ENCODE data around the genes BEND6, KIAA1586 and PHF3.

DNA sequence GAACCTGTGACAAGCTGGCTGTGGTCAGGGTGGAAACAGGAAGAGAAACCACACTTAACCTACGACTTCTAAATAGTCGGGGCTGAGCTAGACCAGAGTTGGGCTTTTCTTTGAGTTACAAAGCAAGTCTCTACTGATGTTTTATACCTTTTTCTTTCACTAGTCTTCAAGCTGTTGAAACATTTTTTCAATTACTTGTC is 18.1 kb downstream of the KLHL31 start:
- PRO-cap, 4 experiments, result no peak in any of the 4 experiments
- RAMPAGE, long total RNA, 2 experiments, result no peak in any of the 2 experiments

DNA sequence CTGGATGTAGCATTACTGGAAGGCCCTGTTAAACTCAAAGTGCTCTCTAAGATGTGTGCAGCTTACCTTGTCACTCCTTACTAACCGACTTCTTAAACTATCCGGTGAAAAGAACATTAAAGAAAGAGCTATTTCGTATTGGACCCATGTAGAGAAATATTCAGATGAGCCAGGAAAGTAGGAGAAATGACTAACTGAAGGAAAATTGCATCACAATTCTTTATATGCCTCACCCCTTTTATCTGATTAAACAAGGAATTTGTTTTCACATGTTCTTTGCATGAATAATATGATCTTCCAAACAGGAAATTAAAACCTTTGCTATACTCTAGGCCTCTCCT is 42.0 kb upstream of the LRRC1 start:
- PRO-cap, 4 experiments, result no peak in any of the 4 experiments
- RAMPAGE, long total RNA, 2 experiments, result no peak in any of the 2 experiments

DNA sequence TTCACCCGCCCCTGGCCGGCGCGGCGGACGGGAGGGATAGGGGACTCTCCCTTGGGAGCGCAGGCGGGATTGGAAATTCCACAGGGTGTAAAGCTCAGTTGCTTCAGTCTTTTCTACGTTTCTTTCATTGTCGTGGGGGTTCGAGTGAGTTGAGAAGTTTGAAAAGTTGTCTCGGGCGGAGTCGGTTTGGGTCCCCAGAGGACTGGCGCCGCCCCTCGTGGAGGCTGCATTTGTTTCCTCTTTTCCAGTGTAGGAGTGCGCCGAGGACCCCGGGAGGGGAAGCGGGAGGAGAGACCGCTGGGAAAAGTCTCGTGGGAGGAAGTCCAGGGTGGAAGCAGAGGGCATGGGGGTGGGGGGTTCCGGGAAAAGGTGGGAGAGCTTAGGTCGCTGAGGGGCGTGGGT is 354 bp downstream of the FAM83B start:
- PRO-cap, 4 experiments, result no peak in any of the 4 experiments
- RAMPAGE, long total RNA, 2 experiments, result no peak in any of the 2 experiments

DNA sequence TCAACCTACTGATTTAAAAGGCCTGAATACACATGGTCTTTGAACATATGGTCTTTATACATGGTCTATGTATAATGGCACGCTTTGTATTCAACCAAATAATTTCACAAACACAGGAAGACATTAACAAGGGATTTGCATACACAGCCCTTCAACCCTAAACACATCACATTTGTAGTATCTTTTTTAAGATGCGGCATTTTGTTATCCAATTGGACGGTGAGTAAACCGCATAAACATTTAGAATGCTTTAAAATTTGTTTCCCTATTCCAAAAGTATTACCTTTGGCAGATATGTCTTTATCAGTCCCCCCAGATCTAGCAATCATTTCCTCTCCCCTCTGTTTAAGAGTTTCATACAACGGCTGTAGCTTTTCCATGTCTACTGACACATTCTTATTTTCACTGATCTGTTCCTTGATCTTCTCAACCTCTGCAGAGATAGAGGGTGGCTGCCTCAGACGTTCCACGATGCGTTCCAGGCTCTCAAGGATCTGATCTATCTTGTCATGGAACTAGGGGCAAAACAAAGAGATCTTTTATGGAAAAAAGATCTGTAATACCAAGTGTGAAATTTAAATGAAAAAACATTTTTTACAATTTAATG is 262.1 kb upstream of the COL21A1 start:
- PRO-cap, 4 experiments, result peak in 3 of 4 experiments; most common minus-strand start position 491 of the sequence (in 3)
- RAMPAGE, long total RNA, 2 experiments, result no peak in any of the 2 experiments

GRCh38 chr6:56550327-56550717 is 302.9 kb upstream of the COL21A1 start:
- PRO-cap, 4 experiments, result peak in 1 of 4 experiments; most common plus-strand start chr6:56550566 (in 1)
- RAMPAGE, long total RNA, 2 experiments, result no peak in any of the 2 experiments

GRCh38 chr6:56598371-56598776 is 351.0 kb upstream of the COL21A1 start:
- PRO-cap, 4 experiments, result no peak in any of the 4 experiments
- RAMPAGE, long total RNA, 2 experiments, result no peak in any of the 2 experiments

DNA sequence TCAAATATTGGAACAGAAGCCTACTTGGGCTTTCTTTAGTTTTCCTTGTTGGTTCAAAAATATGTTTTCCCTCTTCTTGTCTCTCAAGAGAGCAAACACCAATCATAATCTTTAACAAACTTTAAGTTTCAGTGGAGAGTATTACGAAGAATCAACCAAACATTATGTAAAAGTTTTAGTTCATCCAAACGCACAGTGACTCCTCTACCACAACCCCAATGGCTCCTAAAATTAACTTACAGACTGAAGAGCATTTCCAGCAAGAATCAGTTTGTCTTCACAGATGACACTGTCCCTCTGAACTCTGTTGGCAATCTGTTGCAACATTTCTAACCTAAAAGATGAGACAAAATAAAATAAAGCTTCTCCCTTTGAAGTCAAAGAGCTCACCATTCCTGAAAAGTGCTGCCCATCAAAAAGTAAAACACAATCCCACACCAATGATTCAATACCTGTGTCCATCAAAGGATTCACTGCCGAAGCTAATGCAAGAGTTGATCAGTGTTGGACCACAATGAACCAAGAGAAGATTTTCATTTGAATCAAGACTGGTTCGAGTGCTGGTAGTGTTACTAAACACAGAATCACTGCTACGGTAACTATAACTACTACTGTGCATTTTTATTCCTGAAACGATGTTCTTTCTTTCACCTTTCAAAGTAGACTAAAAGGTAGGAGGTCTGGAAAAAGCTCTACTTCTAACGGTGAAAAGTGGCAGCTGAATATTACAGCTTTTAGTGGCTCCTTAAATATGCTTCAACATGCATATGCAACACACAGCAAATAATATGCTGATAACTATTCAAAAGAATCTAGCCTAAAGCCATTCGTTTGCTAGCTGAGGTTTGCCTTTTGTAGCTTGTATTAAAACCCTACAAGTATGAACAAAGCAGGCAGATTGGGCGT is 312.2 kb downstream of the DST start:
- PRO-cap, 4 experiments, result no peak in any of the 4 experiments
- RAMPAGE, long total RNA, 2 experiments, result no peak in any of the 2 experiments

DNA sequence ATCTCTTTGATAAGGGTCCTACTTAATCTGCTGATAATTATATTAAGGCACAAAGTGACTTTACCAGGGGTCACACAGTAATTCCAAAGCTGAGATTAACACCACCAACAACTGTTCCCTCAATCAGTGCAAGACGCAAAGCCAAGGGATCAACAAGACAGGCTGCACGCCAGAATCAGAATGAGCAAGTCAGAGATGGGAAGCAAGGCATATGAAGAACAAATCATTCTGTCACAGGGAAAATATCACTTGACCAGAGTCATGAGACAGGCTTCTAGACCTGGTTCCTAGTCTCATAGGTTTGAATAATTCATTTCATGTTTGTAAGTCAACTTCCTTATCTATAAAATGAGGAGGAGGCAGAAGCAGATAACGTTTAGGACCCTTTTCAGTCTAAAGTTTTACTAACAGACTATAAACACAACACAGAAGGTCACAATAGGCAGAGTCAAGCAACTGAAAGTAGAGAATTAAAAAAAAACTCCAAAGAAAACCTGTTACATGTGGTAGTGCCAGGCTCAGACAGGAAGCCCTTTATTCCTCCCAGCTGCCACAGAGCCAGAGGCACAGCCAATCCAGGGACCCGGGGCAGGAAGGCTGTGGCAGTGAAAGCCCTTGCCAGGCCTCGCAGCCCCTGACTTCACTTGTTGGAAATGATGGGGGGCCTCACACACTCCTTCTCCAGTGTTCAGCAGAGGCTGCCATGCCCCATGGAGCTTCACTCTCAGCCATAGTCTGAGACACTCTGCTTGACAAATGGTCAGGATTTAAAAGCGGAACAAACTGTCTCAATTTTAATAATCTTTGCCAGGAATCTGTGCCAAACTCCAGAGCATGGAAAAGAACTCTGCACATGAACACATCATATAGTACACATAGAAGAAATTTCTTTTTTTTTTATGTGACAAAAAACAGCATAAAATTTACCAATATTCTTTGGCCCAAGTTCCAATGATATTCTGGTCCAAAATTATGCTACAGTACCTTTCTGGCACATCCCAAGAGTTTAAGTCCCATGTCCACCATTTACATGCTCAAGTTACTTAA is 282.7 kb downstream of the DST start:
- PRO-cap, 4 experiments, result peak in 4 of 4 experiments; most common plus-strand start position 643 of the sequence (in 1); most common minus-strand start position 182 of the sequence (in 4)
- RAMPAGE, long total RNA, 2 experiments, result no peak in any of the 2 experiments

- PRO-cap, 4 experiments, result peak in 2 of 4 experiments; most common plus-strand start chr6:56715166 (in 1); most common minus-strand start chr6:56715019 (in 1)
- RAMPAGE, long total RNA, 2 experiments, result no peak in any of the 2 experiments
These were observed 239.6 kb downstream of the DST start for GRCh38 chr6:56714881-56715555.

DNA sequence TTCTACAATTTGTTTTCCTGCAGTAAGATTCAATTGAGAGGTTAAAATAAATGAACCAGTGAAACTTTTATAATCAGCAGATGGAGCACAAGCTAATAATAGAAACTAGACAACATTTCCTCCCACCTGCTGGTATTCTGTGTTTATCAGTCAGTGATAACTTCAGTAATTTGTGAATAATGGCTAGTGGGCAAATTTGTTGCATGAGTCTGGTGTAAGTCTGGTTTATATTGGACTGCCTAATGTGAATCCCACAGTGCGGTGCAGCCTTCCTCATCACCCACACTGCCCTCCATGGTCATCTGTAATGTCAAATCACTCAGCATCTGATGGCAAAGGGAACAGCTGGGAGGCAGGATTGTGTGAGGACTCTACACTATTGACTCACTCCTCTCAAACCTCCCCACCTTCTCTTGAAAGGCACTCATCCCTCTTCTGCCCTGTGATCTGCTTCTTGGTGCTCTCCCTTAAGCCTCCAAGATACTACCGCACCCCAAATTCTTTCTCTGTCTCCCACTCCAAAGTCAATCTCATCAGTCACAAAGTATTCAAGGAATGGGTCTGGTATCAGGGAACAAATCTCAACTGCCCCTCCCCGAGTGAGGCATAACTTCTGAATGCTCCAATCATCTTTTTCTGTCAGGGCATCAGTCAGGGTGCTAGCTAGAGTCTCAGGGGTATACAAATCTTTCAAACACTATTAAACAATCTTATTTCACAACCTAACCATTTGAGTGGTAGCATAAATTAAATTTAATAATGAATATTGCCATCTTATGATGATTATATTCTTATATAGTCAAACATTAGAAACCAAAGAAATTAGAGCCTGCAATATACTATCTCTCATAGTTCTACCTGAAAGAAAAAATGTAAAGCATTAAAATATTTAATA is 145.7 kb downstream of the DST start:
- PRO-cap, 4 experiments, result no peak in any of the 4 experiments
- RAMPAGE, long total RNA, 2 experiments, result no peak in any of the 2 experiments

DNA sequence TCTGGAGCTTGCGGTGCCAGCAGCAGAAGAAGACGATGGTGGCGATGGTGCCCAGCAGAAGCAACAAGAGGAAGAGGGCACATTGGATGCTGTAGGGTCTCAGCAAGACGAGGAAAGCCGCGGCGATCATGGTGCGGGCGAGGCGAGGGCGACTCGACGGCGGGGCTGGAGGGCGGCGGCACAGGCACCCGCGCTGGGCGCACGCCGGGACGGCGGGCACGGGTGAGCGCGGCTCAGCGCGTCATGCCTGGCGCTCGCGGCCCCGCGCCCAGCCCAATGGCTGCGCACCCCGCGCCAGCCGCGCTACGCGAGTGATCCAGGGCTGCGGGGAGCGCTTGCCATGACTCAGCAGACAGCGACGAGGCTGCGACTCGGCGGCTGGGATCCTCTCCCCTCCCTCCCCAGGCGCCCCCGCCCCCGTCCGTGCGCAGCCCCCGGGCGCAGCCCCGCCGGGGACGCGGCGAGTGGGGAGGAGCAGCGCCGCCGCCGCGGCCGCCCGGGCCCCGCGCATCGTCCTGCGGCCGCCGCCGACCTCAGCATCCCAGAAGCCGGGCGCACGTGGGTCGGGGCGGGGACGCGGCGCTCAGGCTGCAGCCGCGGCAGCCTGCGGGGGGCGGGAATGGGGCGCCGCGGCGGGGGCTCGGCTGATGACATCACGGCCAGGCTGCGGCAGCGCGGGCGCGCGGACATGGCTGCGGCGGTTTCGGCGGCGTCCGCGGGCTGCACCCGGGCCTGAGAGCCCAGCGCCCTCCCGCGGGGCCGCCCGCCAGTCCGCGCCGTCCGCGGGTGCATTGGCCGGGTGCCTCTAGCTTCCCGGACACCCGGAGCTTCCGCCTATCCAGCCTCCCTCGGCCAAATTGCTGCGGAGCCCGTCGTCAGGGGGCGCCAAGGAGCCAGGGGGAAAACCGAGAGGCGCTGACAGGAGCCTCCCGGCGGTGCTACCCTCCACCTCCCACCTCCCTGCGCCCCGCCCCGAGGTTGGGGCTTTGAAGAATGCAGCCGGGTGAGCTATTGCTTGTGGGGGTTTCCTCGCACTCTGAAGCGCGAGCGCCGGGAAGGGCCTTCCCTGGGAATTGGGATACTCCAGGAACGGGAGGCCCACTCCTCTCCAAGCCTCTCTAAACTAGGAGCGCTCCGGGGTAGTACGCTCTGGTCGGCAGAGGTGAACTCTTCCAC is at the start of gene BEND6:
Gene BEND6, plus strand, starts transcription at position 650 of the 1,176 bp plus-strand sequence.
- PRO-cap, 4 experiments, result peak in 4 of 4 experiments; most common plus-strand start position 441 of the sequence (in 2); most common minus-strand start position 278 of the sequence (in 2)
- RAMPAGE, long total RNA, 2 experiments, result no peak in any of the 2 experiments

- PRO-cap, 4 experiments, result peak in 4 of 4 experiments; most common plus-strand start chr6:57046708 (in 4); most common minus-strand start chr6:57046581 (in 3)
- RAMPAGE, long total RNA, 2 experiments, result start-site peak on the plus strand in 2 of 2 experiments, at chr6:57046676-57046721 at its widest, 178 to 293 reads per replicate
These were observed at the start of gene KIAA1586 for GRCh38 chr6:57046103-57046883. Gene KIAA1586 (plus strand): TSS chr6:57046693.

DNA sequence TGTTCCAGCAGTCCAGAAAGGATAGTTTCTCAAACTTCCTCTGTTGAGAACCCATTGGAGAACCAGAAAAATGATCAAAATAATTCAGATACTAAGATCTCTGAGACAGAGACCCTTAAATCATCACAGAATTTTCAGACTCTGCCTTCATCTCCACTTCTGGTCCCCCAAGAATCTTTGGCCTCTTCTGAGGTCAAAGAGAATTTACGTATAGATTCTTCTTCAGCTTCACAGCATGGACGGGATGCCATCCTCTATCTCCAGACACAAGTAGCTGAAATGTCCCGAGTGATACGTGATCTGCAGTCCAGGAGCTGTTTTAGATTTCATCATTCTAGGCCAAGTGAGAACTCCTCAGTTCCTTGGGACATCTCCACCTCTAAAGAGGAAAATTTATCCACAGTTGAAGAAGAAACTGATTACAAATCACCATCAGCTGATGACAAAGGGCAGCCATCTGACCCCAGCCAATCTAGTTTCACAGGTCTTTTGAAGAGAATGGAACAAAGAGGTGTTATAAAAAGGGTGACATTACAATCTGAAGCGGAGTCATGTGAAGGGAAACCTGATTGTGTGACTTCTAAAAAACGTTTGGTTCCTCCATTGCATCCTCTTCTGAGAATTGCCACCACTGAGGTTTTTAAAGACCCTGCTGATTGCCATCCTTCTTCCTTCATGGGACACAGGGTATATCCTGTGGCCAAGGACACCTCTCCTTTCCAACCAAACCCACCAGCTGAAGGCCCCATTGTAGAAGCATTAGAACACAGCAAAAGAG is 10.9 kb downstream of the ZNF451 start:
- PRO-cap, 4 experiments, result no peak in any of the 4 experiments
- RAMPAGE, long total RNA, 2 experiments, result no peak in any of the 2 experiments

DNA sequence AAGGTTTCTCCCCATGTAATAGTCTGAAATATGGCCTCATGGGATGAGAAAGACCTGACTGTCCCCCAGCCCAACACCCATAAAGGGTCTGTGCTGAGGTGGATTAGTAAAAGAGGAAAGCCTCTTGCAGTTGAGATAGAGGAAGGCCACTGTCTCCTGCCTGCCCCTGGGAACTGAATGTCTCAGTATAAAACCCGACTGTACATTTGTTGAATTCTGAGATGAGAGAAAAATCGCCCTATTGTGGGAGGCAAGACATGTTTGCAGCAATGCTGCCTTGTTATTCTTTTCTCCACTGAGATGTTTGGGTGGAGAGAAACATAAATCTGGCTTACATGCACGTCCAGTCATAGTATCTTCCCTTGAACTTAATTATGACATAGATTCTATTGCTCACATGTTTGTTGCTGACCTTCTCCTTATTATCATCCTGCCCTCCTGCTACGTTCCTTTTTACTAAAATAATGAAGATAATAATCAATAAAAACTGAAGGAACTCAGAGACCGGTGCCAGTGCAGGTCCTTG is 1630.6 kb downstream of the KHDRBS2 start:
- PRO-cap, 4 experiments, result no peak in any of the 4 experiments
- RAMPAGE, long total RNA, 2 experiments, result no peak in any of the 2 experiments

- PRO-cap, 4 experiments, result no peak in any of the 4 experiments
- RAMPAGE, long total RNA, 2 experiments, result no peak in any of the 2 experiments
These were observed 29.1 kb downstream of the LGSN start for GRCh38 chr6:63290732-63291114.

GRCh38 chr6:63574825-63575446 is 2.7 kb downstream of the PTP4A1 start:
- PRO-cap, 4 experiments, result peak in 2 of 4 experiments; most common minus-strand start chr6:63575291 (in 2)
- RAMPAGE, long total RNA, 2 experiments, result no peak in any of the 2 experiments

DNA sequence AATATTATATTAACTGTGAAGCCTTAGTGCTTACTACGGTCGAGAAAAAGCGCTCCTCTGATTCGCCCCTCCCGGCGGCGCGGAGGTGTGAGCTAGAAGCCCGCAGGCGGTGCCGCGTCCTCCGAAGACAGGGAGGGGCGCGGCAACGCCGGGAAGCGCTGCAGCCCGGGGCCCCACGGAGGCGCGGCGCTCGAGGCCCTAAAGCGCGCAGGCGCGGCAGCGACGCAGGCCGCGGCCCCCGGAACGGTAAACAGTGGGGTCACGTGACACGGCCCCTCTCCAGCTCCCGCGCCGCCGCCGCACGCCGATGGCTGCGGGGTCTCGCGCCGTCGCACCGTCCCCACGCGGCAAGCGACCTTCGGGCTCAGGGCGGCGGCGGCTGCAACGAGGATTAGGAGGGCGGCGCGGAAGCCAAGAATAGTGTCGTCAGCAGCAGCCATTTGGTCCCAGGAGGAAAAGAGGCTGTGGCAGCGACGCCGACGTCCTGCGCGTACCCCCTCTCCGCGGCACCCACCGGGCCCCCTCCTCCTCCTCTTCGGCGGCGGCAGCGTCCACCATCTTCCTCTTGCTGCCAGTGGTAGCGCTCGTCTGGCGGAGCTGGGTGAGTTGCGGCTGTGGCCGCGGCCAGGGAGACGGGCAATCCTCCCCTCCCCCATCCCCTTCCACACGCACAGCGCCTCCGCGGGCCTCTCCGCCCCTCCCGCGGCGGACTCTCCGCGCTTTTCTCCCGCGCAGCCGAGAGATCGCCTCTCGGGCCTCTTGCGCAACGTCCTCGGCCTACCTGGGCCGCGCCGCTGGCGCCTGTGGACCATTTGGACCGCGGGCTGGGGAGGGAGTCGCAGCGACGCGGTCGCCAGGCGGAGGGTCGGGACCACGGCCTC is at the start of gene PHF3:
Gene PHF3, plus strand, starts transcription at position 253 of the 881 bp plus-strand sequence.
- PRO-cap, 4 experiments, result peak in 4 of 4 experiments; most common plus-strand start position 253 of the sequence (in 4); most common minus-strand start position 129 of the sequence (in 4)
- RAMPAGE, long total RNA, 2 experiments, result no peak in any of the 2 experiments

GRCh38 chr6:66329133-66329332 is 622.0 kb upstream of the EYS start:
- PRO-cap, 4 experiments, result no peak in any of the 4 experiments
- RAMPAGE, long total RNA, 2 experiments, result no peak in any of the 2 experiments

DNA sequence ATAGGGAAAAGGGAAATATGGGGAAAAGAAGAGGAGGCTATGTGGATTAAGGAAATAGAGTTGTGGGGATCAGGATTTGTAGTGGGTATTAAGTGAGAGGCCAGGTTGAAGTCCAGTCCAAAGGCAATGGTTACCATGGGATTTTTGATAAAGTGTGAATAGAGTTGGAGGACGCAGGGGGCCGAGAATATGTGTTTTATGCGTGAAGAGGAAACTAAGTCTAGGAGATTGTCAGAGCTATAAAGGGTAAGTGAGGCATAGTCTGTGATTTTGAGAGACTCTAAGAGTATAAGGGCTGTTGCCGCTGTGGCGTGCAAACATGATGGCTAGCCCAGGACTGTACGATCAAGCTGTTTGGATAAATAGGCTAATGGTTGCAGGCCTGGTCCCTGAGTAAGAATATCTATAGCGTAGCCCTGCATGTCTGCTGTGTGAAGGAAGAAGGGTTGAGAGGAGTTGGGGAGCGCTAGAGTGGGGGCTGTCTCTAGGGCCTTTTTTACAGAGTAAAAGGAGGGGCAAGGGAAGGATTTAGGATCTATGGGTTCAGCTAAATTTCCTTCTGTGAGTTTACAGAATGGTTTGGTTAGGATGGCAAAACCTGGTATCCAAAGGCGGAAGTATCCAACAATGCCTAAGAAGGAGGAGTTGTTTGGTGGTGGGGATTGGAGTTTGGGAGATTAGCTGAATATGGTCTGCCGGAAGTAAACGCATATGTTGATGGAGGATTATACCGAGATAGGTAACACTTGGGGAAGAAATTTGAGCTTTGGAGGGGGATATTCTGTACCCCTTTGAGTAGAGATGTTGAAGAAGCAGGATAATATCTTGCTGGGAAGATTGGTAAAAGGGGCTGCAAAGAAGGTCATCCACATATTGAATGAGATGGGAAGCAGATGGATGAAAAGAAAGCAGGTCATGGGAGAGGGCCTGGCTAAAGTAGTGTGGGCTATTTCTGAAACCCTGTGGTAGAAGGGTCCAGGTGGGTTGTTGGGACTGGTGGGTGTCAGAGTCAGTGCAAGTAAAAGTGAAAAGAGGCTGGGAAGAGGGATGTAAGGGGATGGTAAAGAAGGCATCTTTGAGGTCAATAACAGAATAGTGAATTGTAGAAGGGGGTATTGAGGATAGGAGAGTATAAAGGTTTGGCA is 749.5 kb upstream of the ADGRB3 start:
- PRO-cap, 4 experiments, result no peak in any of the 4 experiments
- RAMPAGE, long total RNA, 2 experiments, result no peak in any of the 2 experiments

DNA sequence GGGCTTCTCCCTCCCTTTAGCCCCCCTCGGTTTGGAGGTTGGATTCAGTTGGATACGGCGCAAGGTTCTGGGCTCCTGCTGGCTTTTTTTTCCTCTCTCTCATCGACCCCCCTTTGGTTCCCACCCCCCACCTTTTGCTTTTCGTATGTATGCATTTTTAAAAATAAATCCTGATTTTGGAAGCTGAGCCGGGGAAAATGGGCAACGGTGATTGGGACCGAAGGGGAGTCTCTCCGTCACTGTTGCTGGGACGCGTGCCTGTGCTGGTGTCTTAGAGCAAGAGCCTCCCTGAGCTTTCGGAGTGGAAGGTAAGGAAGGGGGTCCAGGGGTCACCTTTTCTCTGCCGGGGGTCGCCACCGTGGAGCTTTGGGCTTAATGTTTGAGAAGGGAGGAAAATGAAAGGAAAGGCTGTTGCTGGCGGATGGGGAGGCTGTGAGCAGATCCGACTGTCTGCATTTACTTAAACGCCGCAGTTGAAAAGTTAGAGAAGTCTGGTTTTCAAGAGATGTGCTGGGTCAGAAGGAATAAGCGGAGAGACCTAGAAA is 683 bp downstream of the ADGRB3 start:
- PRO-cap, 4 experiments, result peak in 1 of 4 experiments; most common plus-strand start position 239 of the sequence (in 1)
- RAMPAGE, long total RNA, 2 experiments, result no peak in any of the 2 experiments